Parietal lobe (tissue), 2 donors: ENCODE results near the genes LMF1 and SOX8.

GRCh38 chr16:715293-715658 is 358 bp downstream of the METRN start:
- RAMPAGE, long total RNA: no peak

DNA sequence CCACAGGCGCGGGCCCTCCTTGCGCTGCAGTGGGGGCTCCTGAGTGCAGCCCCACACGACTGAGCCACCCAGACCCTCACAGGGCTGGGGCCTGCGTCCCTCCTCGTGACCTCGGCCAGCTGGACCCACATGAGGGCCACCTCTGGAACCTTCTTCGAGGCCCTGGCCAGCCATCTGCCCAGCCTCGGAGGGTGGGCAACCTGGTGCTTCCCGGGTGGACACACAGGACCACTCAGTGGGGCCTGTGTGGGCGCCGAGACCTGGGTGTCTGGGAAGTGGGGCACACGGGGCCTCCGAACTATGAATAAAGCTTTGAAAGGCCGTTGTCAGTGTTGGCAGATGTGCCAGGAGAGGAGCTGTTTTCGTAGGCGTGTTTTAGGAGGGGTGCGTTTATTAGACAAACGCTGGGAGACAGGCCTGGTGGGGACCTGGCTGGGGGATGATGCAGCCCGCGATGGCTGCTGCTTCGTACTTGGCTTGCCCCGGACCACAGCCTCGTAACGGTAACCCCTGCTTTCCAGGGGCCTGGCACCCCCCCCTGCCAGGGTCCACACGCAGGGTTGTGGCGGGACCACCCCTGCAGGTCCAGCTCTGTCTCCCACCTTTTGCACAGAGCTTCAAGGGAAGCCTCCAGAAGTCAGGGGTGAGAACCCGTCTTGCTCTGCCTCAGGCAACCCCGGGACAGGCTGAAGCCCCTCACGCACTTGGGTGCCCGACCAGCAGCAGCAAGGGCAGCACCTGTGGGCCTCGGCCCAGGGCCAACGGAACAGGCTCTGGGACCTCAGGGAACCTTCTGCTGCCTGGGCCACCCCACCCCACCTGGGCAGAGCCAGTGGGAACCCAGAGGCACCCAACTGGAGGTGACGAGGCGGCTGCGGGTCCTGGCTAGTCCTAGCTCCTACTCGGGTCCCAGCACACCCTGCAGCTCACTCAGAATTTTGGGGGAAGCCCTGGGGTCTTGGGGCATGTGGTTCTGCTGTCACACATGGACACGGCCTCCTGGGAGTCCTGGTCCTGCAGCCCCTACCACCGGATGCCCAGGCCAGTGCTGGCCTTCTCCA is 2.8 kb downstream of the HAGHL start:
- RAMPAGE, long total RNA: no peak

DNA sequence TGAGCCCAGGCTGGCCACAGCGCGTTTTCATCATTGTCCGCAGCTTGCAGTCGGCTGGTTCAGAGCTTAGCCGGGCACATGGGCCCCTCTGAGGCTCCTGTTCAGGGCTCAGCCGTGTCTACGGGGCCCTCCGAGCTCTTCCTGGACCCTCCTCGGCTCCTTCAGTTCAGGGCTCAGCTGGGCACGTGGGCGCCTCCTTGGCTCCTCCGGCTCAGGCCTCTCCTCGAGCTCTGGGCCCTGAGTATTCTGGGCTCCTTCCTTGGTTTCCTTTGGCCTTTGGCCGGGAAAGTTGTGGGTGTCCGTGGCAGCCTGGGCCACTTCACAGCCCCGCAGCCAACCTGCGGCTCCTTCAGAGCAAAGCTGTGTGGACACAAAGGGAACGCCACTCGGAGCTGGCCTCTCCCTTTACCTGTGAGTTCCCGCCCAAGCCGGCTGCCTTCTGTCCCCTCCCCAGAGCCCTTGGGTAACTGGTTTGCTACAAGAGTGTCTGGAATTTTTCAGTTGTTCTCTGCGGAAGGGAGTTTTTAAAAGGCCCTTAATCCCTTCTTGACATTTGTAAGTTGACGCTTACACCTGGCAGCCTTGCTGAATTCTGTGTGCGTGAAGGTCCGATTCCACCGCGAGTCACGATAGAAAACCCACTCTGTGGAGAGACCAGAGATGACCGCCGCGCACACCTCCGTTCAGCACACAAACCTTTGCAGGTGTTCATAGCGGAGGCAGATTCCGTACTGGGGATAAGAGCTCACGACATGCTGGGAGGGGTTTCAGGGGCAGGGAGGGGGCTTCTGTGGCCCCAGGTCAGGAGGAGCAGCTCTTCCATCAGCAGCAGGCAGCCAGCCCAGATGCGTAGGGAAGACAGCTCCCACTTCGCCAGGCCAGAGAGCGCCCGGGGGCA is 993 bp upstream of the MSLN start:
- RAMPAGE, long total RNA: no peak

DNA sequence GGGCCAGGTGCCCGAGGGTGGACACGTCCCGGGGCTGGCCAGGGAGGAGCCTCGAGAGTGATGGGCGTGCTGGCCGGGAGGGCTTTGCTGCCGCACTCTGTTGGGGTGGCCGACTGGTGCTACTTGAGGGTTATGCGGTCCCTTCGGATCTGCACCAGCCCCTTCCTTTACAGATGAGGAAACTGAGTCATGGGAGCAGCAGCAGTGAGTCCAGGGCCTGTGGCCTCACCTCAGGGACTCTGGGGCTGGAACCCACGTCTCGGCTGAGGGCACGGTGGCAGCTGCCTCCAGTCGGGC is 4.1 kb downstream of the RPUSD1 start:
- RAMPAGE, long total RNA: no peak

- RAMPAGE, long total RNA: no peak
Measured at GRCh38 chr16:854202-855158, 53.9 kb upstream of the GNG13 start.

GRCh38 chr16:863616-864301 is 63.2 kb upstream of the GNG13 start:
- RAMPAGE, long total RNA: no peak

- RAMPAGE, long total RNA: no peak
Measured at GRCh38 chr16:865657-866327, 65.3 kb upstream of the GNG13 start.

DNA sequence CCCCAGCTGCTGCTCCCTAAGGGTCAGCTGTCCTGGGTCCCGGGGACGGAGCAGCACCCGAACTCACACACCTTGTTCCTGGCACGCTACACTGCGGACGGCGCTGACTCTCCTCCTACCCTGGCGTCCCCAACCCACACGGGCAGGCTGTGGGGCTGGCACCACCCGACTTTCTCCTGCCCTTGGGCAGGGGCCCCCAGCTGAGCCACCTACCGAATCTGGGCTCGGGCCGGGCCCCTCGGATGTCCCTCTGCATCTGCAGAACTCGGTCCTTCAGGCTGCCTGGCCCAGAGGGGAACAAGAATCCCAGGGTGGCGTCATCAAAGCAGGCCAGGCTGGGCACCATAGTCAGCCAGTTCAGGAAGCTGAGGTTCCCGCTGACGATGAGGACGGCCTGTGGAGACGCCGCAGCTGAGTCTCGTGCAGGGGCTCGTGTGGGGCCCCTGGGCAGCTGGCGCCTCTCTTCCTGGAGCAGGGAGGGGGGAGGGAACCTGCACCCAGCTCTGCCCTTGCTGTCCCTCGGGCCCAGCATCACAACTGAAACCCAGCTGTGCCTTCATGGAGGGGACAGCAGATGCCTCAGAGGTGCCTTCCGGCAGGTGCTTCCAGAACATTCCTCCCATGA is 70.5 kb upstream of the GNG13 start:
- RAMPAGE, long total RNA: no peak

- RAMPAGE, long total RNA: no peak
Measured at GRCh38 chr16:901990-902328, 68.8 kb downstream of the LMF1 start.

- RAMPAGE, long total RNA: no peak
Measured at GRCh38 chr16:970377-971264, at the start of gene LMF1. LMF1 (minus strand) TSS chr16:970984.

- RAMPAGE, long total RNA: start-site peak on the minus strand at chr16:981518-981618, 36 and 234 reads in 2 replicates
Measured at GRCh38 chr16:981371-982079, at the start of gene SOX8. SOX8 (plus strand) TSS chr16:981770.

GRCh38 chr16:1019060-1020133 is 37.8 kb downstream of the SOX8 start:
- RAMPAGE, long total RNA: no peak

DNA sequence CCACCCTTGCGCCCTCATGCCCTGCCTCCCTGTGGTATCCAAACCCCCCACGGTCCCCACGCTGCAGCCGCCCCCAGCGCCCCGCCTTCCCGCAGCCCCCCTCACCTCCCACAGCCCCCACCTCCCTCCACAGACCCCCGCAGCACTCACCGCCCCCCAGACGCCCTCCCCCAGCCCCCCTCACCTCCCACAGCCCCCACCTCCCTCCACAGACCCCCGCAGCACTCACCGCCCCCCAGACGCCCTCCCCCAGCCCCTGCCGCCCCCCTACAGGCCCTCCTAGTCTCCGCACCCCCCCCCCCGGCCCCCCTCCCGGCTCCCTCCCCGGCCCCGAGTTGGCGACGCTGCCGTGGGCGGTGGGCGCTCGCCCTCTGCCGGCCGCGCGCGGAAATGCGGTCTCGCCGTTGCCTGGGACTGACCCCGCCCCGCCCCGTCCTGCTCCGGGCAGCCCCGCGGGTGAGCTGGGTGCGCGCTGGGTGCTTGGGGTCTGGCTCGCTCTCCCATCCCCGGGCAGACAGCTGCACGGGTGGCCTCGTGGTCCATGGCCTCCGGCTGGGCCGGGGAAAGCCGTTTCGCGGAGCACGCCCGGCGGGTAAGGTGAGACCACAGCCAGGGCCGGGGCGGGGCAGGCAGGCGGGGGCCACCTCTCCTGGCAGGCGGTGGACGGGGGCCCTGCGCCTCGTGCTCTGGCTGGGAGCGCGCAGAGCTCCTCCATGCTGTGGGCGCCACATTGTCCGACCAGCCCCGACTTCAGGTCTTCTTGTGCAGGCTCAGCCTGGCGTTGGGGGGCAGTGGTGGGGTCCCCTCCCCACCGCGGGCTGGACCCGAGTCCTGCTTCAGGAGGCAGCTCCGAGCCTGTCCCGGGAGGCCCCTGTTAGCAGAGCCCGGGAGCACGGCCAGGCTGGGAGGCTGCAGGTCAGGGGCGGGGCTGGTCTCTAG is 6.8 kb upstream of the C1QTNF8 start:
- RAMPAGE, long total RNA: no peak

- RAMPAGE, long total RNA: no peak
Measured at GRCh38 chr16:1144981-1145824, 7.7 kb upstream of the CACNA1H start.

DNA sequence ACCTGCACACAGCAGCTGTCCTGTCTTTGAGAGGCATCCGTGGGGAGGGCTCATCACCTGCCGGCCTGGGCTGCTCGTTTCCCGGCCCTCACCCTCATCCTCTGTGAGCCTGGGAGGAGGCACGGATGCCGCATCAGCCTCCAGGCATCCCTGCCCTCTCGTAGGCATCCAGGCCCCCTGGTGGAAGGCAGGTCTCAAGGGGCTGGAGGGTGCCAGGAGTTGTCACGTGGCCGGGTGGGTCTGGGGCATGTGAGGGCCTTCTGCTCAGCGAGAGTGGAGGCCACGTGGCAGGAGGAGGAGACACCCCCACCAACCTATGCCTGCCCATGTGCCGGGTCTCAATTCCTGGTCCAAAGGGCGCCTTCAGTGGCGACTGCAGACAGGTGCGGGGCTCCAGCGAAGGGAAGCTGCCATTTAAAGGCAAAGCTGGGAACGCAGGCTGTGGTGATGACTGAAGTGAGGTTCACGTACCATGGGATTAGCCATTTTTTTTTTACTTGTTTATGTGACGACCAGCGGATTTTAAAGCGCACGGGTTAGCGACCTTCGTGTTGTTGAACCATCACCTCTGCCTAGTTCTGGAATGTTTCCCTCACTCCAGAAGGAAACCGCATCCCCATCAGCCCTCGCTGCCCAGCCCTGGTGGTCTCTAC is 31.6 kb downstream of the CACNA1H start:
- RAMPAGE, long total RNA: no peak

DNA sequence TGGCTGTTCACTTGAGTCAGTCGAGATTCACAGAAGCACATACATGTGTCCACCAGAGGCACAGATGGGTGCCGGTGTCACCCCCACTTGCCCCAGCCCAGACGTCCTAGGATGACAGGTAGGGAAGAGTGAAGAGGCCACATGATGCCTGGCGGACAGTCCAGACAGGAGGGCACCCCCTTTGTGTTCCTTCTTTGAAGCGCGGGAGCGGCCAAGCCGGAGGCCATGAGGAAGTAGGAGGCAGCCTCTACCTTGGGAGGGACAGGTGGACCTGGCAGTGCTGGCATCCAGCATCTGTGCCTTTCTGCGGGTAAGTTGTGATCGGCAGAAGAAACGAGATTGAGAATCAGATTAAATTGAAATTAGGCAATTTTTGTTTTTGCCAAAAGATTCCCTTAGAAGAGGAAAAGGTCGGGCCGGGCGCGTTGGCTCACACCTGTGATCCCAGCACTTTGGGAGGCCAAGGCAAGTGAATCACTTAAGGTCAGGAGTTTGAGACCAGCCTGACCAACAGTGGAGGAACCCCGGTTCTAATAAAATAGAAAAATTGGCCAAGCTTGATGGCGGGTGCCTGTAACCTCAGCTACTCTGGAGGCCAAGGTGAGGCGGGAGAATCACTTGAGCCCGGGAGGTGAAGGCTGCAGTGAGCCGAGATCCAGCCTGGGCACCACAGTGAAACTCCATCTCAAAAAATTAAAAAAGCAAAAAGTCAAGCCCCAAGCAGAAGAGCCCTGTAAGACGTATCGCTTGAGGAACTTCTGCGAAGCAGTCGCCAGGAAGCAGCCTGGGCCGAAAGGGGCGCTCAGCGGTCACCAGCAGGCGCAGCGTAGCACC is 9.1 kb downstream of the UBE2I start:
- RAMPAGE, long total RNA: no peak

DNA sequence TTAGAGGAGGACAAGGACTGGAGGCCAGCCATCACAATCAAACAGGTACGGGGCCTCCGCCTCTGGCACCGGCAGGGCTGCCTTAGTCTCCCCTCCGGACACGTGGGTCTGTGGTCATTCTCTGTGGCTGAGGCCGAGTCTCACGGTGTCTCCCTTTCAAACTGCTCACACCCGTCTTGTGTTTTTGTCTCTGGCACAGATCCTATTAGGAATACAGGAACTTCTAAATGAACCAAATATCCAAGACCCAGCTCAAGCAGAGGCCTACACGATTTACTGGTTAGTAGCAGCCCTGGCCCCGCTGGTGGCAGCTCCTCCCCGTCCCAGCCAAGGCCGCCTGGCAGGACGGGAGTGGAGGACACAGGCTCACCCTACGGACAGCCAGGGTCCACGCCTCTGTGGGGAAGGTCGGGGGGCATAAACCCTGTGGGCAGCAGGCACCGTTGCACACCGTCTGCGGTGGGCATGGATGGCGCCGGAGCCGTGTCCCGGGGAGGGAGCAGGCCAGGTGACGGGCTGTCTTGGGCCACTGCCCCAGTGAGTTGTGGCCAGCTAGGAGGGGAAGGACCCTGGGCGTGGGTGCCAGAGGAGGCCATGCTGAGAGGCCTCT is 10.9 kb downstream of the UBE2I start:
- RAMPAGE, long total RNA: no peak

- RAMPAGE, long total RNA: no peak
Measured at GRCh38 chr16:1366931-1368129, 15.6 kb downstream of the GNPTG start.

- RAMPAGE, long total RNA: no peak
Measured at GRCh38 chr16:1395488-1395871, 19.0 kb downstream of the UNKL start.

DNA sequence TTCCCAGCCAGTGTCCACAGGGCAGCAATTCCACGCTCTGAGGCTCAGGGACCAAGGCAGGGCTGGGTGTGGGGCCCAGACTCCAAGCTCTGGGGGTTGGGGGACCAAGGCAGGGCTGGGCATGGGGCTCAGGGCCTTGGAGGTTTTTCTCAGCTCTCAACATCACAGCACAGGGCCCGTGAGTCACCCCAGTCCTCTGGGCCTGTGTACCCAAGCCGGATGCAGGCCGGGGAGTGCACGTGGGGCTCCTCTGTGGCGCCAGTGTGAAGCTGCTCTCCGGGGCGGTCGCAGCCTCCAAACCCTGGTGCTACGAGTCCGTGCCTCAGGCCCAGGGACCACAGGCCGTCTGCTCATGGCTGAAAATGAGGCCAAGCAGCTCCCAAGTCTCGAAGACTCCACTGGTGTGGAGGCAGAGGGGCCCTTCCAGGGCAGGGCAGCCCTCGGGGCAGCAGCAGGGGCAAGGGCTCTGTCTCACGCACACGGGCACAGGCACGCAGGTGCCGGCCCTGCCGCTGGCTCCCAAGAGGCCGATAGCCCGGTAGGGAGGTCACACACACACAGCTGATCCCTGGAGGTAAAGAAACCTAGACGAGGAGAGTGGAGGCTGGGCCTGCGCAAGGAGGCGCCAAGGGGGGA is 1.6 kb upstream of the CCDC154 start:
- RAMPAGE, long total RNA: no peak